ENCODE data around the genes GRID2 and ADH6.

CAGE:
- cytosol, long polyA minus RNA: no peak
- cytosol, long polyA plus RNA: no peak
- long polyA plus RNA: no peak
- nucleus, long polyA minus RNA: no peak
- nucleus, long polyA plus RNA: no peak
Measured at GRCh38 chr4:89752733-89753452, 84.1 kb downstream of the SNCA start.

DNA sequence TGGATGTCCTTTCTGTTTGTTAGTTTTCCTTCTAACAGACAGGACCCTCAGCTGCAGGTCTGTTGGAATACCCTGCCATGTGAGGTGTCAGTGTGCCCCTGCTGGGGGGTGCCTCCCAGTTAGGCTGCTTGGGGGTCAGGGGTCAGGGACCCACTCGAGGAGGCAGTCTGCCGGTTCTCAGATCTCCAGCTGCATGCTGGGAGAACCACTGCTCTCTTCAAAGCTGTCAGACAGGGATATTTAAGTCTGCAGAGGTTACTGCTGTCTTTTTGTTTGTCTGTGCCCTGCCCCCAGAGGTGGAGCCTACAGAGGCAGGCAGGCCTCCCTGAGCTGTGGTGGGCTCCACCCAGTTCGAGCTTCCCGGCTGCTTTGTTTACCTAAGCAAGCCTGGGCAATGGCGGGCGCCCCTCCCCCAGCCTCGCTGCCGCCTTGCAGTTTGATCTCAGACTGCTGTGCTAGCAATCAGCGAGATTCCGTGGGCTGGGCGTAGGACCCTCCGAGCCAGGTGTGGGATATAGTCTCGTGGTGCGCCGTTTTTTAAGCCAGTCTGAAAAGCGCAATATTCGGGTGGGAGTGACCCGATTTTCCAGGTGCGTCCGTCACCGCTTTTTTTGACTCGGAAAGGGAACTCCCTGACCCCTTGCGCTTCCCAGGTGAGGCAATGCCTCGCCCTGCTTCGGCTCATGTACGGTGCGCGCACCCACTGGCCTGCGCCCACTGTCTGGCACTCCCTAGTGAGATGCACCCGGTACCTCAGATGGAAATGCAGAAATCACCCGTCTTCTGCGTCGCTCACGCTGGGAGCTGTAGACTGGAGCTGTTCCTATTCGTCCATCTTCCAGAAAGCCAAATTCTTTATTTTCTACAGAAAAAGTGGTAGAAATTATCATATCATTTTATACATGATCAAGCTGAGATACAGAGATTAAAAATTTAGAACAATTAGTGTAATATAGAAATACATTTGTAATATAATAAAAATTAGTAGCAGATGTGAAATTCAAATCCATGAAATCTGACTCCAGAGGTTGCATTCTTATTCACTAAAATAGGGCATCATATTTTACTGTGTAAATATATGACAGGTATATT lies 512.2 kb upstream of the GRID2 start:
CAGE:
- cytosol, long polyA minus RNA: no peak
- cytosol, long polyA plus RNA: no peak
- long polyA plus RNA: no peak
- nucleus, long polyA minus RNA: no peak
- nucleus, long polyA plus RNA: no peak

CAGE:
- cytosol, long polyA minus RNA: no peak
- cytosol, long polyA plus RNA: no peak
- long polyA plus RNA: no peak
- nucleus, long polyA minus RNA: no peak
- nucleus, long polyA plus RNA: no peak
Measured at GRCh38 chr4:92303402-92304565, at the start of gene GRID2. Gene GRID2 (plus strand): TSS chr4:92303966.

CAGE:
- cytosol, long polyA minus RNA: no peak
- cytosol, long polyA plus RNA: no peak
- long polyA plus RNA: no peak
- nucleus, long polyA minus RNA: no peak
- nucleus, long polyA plus RNA: no peak
Measured at GRCh38 chr4:92441969-92442604, 138.3 kb downstream of the GRID2 start.

GRCh38 chr4:94406940-94407476 lies 44.7 kb upstream of the PDLIM5 start:
CAGE:
- cytosol, long polyA minus RNA: no peak
- cytosol, long polyA plus RNA: no peak
- long polyA plus RNA: no peak
- nucleus, long polyA minus RNA: no peak
- nucleus, long polyA plus RNA: no peak

DNA sequence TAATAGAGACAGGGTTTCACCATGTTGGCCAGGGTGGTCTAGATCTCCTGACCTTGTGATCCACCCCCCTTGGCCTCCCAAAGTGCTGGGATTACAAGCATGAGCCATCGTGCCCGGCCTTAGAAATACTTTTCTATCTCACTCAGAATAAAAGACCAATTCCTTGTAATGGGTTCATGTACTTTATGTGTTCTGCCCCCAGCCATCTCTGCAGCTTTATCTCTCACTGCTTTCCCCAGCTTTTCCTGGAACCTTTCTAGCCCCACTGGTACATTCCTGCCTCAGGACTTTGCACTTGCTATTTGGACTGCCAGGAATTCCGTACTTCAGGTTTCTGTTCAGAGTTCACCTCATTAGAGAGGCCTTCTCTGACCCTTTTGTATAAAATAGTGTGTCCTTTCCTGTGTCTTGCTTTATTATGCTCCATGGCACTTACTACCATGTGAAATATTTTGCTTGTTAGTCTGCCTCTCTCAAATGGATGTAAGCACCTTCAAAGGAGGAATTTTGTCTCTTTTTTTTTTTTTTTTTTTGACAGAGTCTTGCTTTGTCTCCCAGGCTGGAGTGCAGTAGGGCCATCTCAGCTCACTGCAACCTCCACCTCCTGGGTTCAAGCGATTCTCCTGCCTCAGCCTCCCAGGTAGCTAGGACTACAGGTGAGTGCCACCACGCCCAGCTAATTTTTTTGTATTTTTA lies 112.5 kb downstream of the PDLIM5 start:
CAGE:
- cytosol, long polyA minus RNA: no peak
- cytosol, long polyA plus RNA: no peak
- long polyA plus RNA: no peak
- nucleus, long polyA minus RNA: no peak
- nucleus, long polyA plus RNA: no peak

DNA sequence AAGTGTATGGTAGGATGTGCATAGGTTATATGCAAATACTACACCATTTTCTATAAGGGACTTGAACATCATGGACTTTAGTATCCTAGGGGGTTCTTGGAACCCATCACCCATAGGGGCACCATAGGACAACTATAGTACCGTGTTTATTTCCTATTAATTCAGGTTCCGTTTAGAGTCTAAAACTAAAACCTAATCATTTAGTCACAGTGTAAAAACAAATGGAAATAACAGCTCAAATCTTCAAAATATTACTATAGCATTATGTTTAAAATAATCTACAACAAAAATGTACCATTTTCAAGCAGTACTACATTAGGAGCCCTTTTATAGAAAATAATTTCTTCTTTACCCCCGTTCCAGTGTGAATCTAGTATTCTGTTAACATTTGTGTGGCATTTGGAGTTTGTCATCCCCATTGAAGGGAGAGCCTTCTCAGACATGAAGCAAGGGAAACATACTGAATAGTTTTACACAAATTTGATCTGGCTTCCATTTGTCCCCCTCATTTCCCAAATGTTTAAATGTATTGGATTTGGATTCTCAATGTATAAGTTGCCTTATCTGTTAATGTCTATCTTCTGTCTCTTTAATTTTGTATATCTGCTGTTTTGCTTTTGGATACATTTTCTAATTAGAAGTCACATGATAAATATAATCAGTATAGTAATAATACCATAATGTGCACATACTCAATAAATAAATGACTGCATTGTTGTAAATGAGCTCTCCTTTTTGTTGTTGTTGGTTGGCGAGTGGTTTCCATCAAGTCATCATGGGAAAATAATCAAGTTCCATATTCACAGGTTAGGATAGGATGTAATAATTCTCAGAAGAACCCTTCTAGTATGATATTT lies 90.0 kb upstream of the BMPR1B start:
CAGE:
- cytosol, long polyA minus RNA: no peak
- cytosol, long polyA plus RNA: no peak
- long polyA plus RNA: no peak
- nucleus, long polyA minus RNA: start-site peak on the plus strand centred at position 480 of the sequence, 119 bp wide, 97 reads; start-site peak on the plus strand centred at position 680 of the sequence, 75 bp wide, 21 reads
- nucleus, long polyA plus RNA: no peak

GRCh38 chr4:97590122-97590569 lies 553.1 kb downstream of the STPG2 start:
CAGE:
- cytosol, long polyA minus RNA: no peak
- cytosol, long polyA plus RNA: no peak
- long polyA plus RNA: no peak
- nucleus, long polyA minus RNA: no peak
- nucleus, long polyA plus RNA: no peak

CAGE:
- cytosol, long polyA minus RNA: no peak
- cytosol, long polyA plus RNA: no peak
- long polyA plus RNA: no peak
- nucleus, long polyA minus RNA: no peak
- nucleus, long polyA plus RNA: no peak
Measured at GRCh38 chr4:98226272-98226909, 34.8 kb upstream of the RAP1GDS1 start.

GRCh38 chr4:98262463-98263111 lies 1.4 kb downstream of the RAP1GDS1 start:
CAGE:
- cytosol, long polyA minus RNA: no peak
- cytosol, long polyA plus RNA: no peak
- long polyA plus RNA: no peak
- nucleus, long polyA minus RNA: no peak
- nucleus, long polyA plus RNA: no peak

GRCh38 chr4:98293542-98294231 lies 32.5 kb downstream of the RAP1GDS1 start:
CAGE:
- cytosol, long polyA minus RNA: no peak
- cytosol, long polyA plus RNA: no peak
- long polyA plus RNA: no peak
- nucleus, long polyA minus RNA: no peak
- nucleus, long polyA plus RNA: no peak

DNA sequence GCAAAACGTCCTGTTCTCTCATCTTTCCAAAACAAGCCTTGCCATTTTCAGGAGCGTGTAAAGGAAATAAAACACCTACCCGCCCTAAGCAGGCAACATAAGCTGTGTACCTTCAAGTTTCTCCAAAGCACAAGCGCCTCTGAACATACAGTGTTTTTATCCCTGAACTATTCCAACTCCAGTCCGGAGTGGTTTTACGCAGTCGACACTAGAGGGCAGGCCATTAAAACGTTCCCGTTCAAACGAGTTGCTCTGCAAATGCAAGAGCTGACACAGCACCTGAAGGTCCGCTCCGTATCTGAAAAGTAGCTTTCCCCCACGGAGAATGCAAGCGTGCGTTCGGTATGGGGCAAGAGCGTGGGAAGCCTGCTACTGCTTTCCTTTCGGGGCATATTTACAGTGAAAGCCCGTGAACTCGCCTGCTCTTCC lies 190.9 kb downstream of the TSPAN5 start:
CAGE:
- cytosol, long polyA minus RNA: no peak
- cytosol, long polyA plus RNA: no peak
- long polyA plus RNA: no peak
- nucleus, long polyA minus RNA: no peak
- nucleus, long polyA plus RNA: no peak

GRCh38 chr4:98564692-98565540 lies 93.5 kb downstream of the TSPAN5 start:
CAGE:
- cytosol, long polyA minus RNA: no peak
- cytosol, long polyA plus RNA: no peak
- long polyA plus RNA: no peak
- nucleus, long polyA minus RNA: no peak
- nucleus, long polyA plus RNA: no peak

CAGE:
- cytosol, long polyA minus RNA: no peak
- cytosol, long polyA plus RNA: no peak
- long polyA plus RNA: no peak
- nucleus, long polyA minus RNA: no peak
- nucleus, long polyA plus RNA: no peak
Measured at GRCh38 chr4:98773903-98774291, 115.5 kb upstream of the TSPAN5 start.

GRCh38 chr4:98994544-98994954 lies 972 bp upstream of the METAP1 start:
CAGE:
- cytosol, long polyA minus RNA: no peak
- cytosol, long polyA plus RNA: no peak
- long polyA plus RNA: no peak
- nucleus, long polyA minus RNA: no peak
- nucleus, long polyA plus RNA: no peak

DNA sequence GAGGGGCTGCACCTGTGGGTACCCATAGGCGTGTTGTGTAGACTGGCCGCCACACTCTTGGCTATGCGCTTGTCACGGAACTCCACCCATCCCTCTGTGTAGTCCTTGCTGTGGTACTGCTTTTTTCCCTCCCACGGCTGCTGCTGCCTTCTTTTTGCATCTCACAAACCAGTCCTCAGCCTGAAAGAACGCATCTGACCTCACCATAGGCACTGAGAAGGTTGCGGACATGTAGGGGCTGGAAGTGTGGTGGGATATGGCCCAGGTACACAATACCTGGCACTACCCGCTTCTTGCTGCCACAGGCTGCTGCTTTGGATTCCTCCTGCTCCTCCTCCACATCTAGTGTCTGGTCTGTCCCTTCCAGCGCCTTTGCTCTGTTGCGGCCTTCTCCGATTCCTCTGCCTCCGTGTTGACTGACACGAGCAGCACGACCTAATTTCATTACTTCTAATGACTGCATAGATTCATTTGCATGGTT lies 27.2 kb downstream of the METAP1 start:
CAGE:
- cytosol, long polyA minus RNA: no peak
- cytosol, long polyA plus RNA: no peak
- long polyA plus RNA: no peak
- nucleus, long polyA minus RNA: no peak
- nucleus, long polyA plus RNA: no peak

CAGE:
- cytosol, long polyA minus RNA: no peak
- cytosol, long polyA plus RNA: no peak
- long polyA plus RNA: no peak
- nucleus, long polyA minus RNA: no peak
- nucleus, long polyA plus RNA: no peak
Measured at GRCh38 chr4:99205434-99206029, 13.5 kb downstream of the ADH6 start.

DNA sequence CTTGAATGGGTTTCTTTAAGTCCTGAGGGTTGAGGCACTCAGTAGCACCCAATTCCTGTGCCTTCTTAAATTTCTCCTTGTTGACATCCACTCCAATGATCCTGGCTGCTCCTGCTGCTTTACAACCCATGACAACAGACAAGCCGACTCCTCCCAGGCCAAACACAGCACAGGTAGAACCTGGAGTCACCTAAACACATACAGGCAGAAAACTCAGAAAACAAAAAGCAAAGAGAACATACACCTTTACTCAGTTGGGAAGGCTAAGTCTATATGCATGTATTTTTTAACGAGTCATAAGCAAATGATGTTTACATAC lies 10.3 kb downstream of the ADH6 start:
CAGE:
- cytosol, long polyA minus RNA: no peak
- cytosol, long polyA plus RNA: no peak
- long polyA plus RNA: no peak
- nucleus, long polyA minus RNA: no peak
- nucleus, long polyA plus RNA: no peak

CAGE:
- cytosol, long polyA minus RNA: no peak
- cytosol, long polyA plus RNA: no peak
- long polyA plus RNA: no peak
- nucleus, long polyA minus RNA: no peak
- nucleus, long polyA plus RNA: no peak
Measured at GRCh38 chr4:99218867-99219600, at the start of gene ADH6. Gene ADH6 (minus strand): TSS chr4:99219246.

DNA sequence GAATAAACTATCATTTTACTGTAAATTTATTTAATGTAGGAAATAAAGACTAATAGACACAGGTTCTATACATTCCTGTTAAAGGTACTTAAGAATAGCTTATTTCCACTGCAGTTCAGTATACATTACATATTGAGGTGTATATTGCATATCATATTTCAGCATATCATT lies 276 bp downstream of the ADH1B start:
CAGE:
- cytosol, long polyA minus RNA: no peak
- cytosol, long polyA plus RNA: no peak
- long polyA plus RNA: no peak
- nucleus, long polyA minus RNA: no peak
- nucleus, long polyA plus RNA: no peak